Occipital lobe (tissue), 2 donors: ENCODE results near the genes LARP1 and FNDC9.

DNA sequence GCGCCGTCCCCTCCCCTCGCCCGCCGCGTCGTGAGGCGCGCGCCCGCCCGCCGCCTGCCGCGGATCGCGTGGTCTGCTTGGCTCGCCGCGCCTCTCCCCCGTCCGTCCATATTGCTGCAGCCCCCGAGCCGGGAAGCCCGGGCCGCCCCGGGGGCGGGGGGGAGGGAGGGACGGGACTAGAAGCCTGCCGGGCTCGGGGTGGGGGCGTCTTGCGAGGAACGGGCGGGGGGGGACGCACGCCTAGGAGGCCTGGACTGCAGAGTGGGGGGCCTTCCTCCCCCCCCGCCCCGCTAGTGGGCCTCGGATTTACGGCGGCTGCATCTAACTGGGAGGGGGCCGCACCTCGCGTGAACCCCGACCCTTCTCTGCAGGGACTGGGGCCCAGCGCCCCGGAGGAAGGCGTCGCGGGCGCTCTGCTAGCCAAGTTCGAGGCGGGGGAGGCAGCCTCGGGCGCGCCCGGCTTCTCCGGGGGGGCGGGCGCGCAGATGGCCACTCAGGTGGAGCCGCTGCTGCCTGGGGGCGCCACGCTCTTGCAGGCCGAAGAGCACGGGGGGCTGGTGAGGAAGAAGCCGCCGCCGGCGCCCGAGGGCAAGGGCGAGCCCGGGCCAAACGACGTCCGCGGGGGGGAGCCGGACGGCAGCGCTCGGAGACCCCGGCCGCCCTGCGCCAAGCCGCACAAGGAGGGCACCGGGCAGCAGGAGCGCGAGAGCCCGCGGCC lies at the start of gene LARP1:
TSS of gene LARP1 (plus strand) at position 105 of the 718 bp plus-strand sequence.
- RAMPAGE, long total RNA, result no peak

DNA sequence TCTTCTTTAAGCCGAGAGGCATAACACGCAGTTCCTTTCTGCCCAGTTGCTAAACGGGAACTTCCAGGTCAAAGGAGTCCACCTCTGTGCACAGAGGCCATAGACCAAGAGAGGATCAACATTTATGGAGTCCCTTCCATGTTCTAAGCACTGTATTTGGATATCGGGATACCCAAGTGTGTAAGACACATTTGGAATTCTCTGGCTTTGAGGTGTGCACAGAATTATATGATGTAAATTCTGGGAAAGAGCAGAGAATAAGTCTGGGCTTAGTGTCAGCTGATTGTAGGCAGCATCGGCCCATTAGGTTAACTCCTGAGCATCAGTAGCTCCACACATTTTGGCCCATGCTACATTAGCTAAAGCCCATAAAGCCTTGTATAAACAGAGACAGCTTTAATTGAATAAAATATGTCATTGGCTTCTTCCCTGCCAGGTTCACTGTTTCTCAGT lies 209.0 kb downstream of the KIF4B start:
- RAMPAGE, long total RNA, result no peak

DNA sequence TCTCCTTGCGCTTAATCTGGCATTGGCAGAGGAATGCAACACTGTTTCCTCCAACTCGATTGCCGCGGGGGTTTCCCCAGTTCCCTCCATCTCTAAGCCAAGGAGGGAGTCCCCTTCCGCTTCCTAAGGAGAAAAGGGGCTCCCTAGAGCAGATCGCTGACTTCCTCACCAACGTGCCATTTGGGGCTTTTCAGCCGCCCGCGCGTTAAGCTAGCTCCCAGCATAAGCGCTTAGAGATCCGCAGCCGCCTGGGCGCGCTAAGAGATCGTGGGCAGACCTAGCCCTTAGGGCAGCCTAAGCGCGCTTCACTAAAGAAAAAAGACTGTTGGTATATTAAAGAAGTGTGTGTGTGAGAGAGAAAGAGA lies 597.9 kb upstream of the SGCD start:
- RAMPAGE, long total RNA, result no peak

- RAMPAGE, long total RNA, result no peak
Measured at GRCh38 chr5:156475862-156476236, 148.9 kb downstream of the SGCD start.

DNA sequence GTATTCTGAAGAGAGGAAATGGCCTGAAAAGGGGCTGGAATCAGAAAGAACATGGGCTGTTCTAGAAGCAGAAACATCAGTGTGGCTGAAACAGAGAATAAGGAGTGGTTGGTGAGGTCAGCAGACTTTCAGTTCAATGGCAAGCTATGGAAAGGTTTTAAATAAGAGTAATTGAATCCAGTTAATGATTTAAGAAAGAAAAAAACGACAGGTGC lies 16.1 kb upstream of the HAVCR1 start:
- RAMPAGE, long total RNA, result no peak

- RAMPAGE, long total RNA, result no peak
Measured at GRCh38 chr5:157143178-157144165, 807 bp upstream of the MED7 start.

DNA sequence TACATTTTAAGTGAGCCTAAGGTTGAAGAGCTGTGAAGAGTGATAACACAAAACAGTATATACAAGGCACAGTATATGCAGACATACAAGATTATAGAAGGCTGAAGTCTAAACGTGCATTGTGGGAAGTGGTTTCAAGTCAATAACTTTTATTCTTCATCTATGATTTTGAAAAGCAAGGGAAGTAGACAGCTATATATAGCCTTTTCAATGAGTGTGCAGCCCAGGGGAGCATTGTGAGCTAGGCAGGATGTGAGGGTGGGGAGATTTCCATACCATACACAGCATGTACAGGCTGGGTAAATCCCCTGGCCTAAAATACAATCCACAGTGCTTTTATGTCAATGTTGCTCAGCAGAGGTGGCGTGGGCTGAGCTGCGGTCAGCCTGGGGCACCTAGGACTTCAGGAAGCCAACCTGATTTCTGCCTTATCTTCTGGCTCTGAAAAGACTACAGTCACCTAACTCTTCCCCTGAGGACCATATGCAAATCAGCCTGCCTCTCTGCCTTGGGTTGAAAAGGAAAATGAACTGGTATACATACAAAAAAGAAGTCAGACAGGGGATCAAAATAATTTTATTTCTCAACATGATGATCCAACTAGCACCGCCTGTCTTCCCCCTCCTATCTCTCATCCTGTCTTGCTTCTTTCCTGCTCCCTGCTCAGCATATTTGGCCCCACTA lies 6.3 kb upstream of the GARIN3 start:
- RAMPAGE, long total RNA, result no peak

DNA sequence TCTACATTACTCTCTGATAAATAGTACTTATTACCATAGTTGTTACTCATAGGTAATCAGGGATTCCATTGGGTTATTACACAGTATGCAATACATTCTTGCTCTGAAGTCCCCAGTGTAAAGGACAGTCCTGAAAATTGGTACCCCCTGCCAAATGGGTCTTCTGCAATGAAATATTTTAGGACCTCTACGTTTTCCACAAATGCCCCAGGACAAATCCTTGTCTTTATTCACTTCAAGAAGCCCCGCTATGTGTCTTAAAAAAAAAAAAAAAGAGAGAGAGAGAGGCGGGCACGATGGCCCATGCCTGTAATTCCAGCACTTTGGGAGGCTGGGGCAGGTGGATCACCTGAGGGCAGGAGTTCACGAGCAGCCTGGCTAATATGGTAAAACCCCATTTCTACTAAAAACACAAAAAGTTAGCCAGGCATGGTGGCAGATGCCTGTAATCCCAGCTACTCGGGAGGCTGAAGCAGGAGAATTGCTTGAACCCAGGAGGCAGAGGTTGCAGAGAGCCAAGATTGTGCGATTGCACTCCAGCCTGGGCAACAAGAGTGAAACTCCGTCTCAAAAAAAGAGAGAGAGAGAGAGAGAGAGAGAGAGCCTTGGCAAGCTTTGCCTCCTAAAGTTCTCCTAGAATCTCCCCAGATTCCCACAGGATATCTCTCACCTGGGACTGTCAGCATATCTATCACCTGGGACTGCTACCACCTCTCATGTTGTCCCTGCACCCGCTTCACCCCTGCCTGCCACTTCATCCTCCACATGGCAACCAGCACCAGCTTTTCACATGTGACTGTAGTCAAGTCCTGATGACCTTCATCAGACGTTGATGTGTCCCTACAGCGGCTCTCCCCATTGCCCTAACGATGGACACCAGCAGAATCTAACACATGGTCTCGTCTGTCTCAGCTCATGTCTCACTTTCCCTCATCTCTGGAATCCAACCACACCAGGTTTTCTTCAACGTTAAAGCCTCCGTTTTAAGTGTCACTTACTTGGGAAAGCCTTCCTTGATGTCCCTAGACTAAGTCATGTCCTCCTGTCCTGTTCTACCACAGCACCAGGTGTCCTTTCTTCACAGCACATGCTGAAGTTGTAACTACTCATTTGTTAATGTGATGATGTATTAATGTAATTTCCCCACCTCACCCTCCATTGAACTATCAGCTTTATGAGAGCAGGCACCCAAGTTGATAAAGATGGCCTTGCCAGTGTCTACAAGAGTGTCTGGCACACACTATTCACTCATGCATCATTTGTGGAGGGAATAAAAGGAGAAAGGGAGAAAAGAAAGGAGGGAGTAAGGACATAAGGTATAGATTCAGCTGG lies 5.9 kb downstream of the ITK start:
- RAMPAGE, long total RNA, result no peak

- RAMPAGE, long total RNA, result no peak
Measured at GRCh38 chr5:157195927-157196398, 15.3 kb downstream of the ITK start.

DNA sequence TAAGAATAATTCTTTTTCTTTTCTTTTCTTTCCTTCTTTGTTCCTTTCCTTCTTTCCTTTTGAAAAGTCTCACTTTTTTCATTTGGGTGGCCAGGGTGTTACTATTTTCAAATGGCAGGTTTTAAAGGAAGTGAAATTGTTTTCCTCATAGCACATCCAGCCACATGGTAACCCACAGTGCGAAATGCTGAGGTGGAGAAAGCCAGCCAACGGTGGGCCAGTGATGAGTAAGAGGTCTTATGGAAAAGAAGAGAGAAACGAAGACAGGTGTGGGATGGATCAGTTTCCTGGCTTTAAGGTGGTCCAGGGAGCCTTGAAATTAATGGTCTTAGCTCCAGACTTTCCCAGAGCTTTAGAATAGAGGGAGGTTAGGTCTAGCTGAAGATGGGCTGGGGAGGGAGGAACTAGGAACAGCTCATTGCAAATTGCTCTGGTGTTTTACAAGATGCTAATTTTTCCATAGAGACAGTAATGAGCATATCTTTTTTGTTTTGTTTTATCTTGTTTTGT lies 17.7 kb downstream of the ITK start:
- RAMPAGE, long total RNA, result no peak

DNA sequence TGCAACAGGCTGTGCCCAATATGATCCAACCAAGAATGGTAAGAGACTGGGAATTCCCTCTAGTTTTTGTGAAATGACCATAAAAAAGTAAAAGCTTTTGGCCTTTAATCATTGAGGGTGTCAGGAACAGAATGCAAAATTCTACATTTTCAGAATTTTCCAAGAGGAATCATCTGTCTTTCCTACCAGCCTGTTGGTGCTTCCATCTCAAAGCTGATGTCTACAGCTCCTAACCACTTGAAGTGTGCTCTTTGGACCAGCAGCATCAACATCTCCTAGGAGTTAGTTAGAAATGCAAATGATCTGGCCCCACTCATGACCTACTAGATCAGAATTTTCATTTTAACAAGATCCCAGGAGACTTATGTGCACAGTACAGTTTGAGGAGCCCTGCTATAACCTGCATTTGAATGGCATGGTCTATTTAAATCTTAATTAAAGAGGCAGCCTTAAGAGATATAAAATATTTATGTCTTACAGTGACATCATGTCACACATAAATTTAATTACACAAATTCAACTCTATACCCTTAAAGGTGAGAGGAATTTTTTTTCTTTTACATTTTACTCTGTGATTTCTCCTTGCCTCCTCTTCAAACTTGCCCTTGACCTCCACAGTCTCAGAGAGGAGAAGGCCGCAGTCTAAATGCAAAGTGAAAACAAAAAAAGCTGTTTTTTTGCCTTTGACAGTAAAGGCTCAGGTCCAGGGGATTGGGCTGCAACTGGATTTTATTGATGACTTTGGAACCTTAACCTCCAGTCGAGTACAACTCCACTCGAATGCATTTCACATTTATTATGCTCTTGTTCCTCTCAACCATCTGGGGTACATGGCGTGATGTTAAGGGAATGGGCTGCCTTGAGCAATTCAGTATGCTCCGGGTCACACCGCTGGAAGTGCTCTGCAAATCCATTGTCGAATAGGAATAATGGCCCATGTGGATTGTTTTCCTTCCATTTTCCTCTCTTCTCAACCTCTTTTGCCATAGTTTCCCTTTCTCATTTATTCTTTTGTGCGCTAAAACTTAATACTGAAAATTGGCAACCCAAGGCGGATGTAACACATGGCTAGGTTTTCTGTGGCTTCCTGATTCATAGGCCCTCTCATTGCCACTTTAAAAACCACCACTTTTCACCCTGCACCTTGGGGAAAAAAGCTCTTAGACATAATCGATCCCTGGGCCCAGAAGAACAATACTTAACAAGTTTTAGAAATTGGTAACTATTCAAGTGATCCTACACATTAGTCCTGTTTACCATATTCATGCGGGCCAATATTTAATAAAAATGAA lies 34.1 kb downstream of the ITK start:
- RAMPAGE, long total RNA, result no peak

GRCh38 chr5:157303736-157304131 lies 37.8 kb downstream of the CYFIP2 start:
- RAMPAGE, long total RNA, result no peak

- RAMPAGE, long total RNA, result no peak
Measured at GRCh38 chr5:157345532-157345964, at the start of gene FNDC9. TSS of gene FNDC9 (minus strand) at chr5:157345677.

DNA sequence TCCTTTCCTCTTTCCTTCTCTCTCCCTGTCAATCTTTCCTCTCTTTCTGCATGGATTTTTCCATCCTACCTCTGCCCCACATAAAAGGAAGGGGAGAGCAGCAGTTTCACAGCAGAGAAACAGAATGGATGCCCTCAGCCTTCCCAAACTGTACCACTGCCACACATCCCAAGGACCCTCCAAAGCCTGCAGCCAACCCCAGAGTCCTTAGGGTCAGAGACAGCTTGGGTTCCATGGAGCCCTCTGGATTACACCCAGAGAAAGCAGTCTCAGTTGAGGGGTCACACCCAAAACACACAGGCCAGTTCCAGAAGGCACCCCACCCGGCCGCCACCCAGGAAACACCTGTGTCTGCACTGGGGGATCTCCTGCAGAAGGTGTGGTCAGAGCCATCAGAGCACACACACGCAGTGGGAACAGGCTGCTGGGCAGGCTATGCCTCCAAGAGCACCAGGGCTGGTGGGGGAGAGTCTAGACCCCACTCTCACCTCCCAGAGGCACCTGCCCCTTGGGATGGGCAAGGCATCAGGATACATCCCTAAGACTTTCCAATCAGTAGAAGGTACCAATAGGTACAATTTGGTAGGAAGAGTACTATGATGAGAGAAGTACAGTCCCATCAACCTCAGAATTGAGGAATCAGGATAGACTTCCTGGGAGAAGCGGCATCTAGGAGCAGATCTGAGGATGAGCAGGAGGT lies 27.3 kb downstream of the NIPAL4 start:
- RAMPAGE, long total RNA, result no peak

DNA sequence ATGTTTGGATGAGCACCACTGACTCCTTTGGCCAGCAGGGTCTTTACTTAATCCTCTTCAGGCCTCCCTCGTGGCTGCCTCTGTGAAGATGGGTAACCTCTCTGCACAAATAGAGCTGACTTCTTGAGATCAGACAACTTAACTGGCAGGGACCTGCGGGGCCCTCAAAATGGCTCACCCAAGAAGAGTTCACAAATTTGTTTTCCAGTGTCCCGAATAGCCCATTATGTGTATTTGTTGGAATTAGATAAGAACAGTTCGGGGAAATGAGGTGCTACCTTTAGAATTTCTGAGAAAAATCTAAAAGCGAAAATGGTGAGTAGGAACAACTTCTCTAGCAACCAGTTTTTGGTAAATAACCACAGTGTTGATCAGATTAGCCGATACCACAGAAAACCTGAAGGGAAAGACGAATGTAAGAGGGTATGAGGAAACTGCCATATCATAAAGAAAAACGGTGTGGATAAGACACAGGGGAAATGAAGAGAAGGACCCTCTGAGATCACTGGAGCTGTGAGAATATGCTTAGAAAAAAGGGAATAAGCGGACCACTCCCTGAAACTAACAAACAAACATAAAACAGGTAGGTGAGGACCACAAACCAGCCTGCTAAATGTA lies 31.0 kb downstream of the ADAM19 start:
- RAMPAGE, long total RNA, result no peak

GRCh38 chr5:157571249-157572129 lies 4.1 kb downstream of the ADAM19 start:
- RAMPAGE, long total RNA, result no peak

DNA sequence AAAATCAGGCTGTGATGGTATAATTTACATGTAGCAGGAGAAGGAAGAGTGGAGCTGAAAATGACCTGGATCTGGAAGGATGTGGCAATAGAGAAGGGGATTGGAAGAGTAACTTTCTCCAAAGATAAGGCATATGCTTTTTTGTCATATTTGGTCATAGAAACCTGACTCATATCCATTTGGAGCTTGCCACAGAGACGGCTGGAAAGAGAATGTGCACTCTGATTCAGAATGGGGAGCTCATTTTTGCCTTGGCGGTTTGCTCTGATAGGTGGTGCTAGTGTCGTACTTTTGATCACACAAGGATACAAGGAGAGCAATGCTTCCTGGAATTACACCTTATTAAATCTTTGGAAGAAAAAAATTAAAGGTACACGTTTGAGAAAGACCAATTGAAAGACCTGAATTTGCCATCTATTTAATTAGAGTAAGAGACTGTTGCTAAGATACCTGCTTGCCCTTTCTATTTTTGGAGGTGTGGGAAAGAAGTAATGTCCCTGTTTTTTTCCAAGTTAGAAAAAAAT lies 5.3 kb downstream of the LSM11 start:
- RAMPAGE, long total RNA, result no peak

DNA sequence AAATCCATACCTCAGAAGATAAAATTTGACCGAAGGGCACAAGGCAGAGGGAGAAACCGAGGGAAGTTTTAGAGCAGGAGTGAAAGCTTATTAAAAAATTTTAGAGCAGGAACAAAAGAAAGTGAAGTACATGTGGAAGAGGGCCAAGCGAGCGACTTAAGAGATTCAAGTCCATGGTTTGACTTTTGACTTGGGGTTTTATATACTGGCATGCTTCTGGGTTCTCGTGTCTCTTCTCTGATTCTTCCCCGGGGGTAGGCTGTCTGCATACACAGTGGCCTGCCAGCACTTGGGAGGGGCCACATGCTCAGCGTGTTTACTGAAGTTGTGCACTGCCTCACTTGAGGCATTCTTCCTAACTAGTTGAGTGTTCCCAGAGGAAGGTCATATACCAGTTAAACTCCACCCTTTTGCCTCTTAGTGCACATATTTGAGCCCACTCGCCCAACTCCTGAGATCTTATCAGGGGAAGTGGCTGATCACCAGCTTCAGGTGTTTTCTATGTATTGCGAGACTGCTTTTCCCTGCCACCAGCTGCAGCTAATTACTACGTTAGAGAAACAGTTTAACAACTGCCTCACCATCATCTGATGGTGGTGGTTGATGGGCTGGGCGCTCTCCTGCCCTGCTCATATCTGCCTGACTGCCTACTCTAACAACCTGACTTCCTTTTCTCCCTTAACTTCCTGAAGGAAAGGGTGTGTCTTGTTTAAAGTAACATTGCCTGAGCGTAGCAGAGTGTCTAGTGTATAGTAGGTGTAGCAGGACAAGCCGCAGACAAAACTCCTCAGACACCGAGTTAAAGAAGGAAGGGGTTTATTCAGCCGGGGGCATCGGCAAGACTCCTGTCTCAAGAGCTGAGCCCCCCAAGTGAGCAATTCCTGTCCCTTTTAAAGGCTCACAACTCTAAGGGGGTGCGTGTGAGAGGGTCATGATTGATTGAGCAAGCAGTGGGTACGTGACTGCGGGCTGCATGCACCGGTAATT lies 60.0 kb upstream of the CLINT1 start:
- RAMPAGE, long total RNA, result no peak

DNA sequence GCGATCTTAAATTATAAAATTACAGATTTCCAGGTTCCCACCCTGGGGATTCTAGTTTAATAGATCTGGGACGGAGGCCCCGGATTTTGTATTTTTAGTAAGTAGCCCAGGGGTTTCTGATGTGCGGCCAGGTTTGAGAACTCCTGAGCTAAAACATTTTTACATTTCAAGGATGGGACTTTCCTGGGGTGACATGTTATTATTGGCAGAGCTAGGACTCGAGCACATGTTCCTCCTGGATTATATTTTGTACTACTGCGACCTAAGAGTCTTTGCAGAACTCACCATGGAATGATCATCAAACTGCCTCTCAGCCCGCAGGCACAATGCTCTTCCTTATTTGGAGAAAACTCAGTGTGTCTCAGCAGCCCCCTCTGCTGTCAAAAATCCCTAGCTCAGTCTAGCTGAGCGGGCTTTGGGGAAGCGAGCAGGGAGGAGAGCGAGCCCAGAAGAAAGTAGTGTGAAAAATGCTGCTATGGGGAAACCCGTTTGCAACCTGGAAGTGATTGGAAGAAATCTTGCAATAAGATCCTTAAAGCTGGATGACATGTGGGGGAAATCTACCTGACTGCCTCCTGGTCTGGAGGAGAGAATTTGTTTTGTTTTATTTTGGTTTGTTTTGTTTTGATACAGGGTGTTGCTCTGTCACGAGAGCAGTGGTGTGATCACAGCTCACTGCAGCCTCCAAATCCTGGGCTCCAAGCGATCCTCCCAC lies 89.8 kb upstream of the CLINT1 start:
- RAMPAGE, long total RNA, result no peak

DNA sequence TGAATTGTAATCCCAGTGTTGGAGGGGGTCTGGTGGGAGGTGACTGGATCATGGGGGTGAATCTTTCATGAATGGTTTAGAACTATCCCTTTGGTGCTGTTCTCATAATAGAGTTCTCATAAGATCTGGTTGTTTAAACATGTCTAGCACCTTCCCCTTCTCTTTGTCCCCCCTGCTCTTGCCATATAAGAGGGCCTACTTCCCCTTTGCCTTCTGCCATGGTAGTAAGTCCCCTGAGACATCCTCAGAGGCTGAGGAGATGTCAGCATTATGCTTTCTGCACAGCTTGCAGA lies 577.7 kb upstream of the CLINT1 start:
- RAMPAGE, long total RNA, result no peak